Colon Carcinoma Metastatic in the Lung (tissue), 2 donors: Measurements from ENCODE around the genes SPDL1 and C5orf58.

GRCh38 chr5:168616071-168616460 is 36.9 kb upstream of the PANK3 start:
- PRO-cap, 2 experiments: no peak in any of the 2 experiments

DNA sequence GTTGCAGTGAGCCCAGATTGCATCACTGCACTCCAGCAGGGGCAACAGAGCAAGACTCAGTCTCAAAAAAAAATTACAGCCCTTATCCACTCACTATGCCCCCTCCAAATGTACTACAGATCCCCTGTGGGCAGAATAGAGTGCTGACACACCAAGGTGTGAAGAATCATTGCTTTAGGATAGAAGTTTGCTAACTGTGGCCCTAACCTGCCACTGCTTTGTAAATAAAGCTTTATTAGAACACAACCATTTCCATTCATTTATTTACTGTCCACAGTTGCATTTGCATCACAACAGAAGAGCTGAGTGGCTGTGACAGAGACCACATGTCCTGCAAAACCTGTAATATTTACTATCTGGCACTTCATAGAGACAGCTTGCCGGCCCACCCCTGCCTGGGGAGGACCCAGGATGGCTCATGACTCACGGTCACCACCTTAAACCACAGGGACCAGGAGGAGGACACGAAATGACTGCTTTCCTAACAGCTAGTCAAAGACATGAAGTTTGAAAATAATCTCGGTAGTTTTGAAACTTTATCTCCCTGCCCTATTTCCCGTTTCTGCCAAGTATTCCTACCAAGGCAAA is 206.3 kb downstream of the SLIT3 start:
- PRO-cap, 2 experiments: no peak in any of the 2 experiments

GRCh38 chr5:169095304-169095821 is 205.6 kb downstream of the SLIT3 start:
- PRO-cap, 2 experiments: no peak in any of the 2 experiments

- PRO-cap, 2 experiments: no peak in any of the 2 experiments
Observed at GRCh38 chr5:169117533-169117950, 183.4 kb downstream of the SLIT3 start.

- PRO-cap, 2 experiments: no peak in any of the 2 experiments
Observed at GRCh38 chr5:169286697-169286905, 14.3 kb downstream of the SLIT3 start.

DNA sequence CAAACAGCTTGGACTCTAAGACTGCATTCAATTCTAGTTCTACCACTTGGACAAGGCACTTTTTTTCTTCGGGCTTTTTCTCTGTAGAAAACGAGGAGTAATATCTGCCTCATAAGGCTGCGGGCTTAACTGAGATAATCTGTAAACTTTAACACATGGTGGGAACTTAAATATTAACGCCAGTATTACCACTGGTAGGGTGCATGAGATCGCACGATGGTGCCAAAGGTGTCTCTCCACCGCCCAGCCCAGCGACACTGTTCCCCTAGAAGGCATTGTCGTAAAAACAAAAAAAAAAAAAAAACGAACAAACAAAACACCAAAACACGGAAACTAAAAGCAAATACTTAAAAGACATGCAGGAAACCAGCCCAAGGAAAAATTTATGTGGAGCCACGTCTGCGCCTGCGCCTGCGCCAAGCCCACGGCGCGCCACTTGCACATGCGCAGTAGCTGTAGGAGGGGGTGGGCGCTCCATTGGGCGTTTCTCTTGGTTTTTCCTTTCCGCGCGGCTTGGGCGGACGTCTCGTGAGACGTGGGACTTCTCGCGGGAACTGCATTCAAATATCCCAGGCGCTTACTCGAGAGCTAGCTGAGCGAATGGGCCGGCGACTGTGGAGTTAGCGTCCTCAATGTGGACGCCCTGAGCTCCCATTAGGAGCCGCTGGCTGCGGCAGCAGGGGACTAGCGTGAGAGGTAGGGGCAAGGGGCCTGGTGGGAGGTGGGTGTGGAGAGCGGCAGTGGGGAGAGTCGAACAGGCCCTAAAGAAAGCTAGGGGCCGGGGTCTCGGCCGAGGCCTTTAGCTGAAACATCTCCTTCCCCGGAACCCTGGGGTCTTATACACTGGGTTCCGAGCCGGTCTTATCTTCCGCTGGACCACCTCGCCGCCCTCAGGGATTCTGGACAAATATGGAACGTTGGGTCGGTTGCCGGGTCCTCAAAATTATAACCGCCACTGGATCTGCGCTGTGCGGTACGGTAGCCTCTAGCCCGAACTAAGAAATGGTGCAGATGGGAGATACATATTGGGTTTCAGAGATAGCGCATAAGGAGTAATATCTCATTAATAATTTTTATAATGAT is at the start of gene SPDL1:
TSS of gene SPDL1 (plus strand) at position 580 of the 1,083 bp plus-strand sequence.
- PRO-cap, 2 experiments: peak in 2 of 2 experiments; most common plus-strand start position 595 of the sequence (in 2); most common minus-strand start position 387 of the sequence (in 2)

GRCh38 chr5:169727475-169728152 is 90.5 kb downstream of the DOCK2 start:
- PRO-cap, 2 experiments: no peak in any of the 2 experiments

DNA sequence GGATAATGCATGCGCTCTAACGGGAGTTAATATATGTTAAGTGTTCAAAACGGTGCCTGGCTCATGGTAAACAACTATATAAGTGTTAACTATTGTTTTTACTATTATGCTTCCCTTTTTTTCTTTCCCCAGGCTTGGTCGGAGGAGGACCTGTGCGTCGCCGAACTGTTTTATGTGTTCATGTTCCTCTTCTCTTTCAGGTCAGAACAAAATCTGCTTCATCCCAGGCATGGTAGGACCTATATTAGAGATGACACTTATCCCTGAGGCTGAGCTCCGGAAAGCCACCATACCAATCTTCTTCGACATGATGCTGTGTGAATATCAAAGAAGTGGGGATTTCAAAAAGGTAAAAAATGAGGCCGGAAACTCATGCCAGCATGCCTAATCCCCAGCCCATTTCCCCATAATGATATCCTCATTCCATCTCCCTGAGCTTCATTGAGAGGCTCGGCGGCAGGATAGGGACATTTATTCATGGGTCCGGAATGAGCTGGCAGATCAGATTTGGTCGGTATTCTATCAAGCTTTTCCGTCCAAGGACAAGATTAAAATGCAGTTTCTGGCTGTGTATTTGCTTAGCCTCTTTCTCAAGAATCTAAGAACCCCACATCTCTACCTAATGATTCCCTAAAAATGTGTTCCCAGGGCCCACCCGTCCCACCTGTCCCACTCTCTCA is 38.6 kb upstream of the INSYN2B start:
- PRO-cap, 2 experiments: no peak in any of the 2 experiments

DNA sequence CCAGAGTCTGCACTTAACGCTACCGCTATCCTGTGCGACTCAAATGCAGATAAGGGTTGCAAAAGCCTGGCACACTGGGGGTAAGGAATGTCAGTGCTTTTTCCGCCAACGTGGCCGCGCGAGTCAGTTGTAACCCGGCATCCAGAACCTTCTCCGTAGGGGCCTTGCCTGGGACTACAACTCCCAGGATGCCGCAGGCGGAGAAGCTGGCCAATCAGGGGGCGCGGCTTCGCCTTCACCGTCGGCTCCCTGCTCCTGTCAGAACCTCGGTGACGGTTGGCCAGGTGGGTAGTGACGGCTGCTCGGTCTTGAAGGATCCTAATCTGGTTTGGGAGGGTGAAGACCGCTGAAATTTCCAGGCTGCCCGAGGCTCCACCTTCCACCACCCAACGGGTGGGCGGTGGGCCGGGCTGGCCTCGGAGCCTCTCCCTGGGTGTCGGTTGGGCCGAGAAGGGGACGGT is at the start of gene C5orf58:
TSS of gene C5orf58 (plus strand) at position 262 of the 461 bp plus-strand sequence.
- PRO-cap, 2 experiments: no peak in any of the 2 experiments

GRCh38 chr5:170259896-170260386 is 27.2 kb downstream of the C5orf58 start:
- PRO-cap, 2 experiments: no peak in any of the 2 experiments

DNA sequence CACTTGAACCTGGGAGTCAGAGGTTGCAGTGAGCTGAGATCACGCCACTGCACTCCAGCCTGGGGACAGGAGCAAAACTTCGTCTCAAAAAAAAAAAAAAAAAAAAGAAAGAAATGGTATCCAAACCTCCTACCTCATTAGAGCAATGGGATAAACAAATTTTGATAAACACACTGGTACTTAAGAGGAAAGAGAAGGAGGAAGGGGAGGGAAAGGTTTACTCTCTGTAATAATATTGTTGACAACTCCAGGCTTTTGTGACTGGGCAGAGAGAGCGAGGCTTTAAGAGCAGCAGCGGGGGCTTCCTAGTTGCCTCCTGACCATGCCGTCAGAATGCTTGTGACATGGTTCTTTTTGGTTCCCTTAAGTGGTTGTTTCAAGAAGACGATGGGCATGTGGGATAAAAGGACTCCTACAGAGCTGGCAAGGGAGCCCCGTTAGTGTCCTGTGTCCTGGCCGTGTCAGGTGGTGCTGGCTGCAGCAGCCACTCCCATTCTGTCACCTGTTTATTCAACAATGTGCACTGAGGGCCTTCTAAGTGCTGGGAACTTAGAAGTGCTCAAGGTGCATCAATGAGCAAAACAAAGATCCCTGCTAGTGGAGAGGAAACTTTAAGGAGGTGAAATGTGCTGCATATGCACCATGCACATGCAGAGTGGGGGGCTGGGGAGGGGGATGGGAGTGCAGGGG is 19.8 kb downstream of the LCP2 start:
- PRO-cap, 2 experiments: no peak in any of the 2 experiments

GRCh38 chr5:170280049-170280620 is 17.4 kb downstream of the LCP2 start:
- PRO-cap, 2 experiments: no peak in any of the 2 experiments

DNA sequence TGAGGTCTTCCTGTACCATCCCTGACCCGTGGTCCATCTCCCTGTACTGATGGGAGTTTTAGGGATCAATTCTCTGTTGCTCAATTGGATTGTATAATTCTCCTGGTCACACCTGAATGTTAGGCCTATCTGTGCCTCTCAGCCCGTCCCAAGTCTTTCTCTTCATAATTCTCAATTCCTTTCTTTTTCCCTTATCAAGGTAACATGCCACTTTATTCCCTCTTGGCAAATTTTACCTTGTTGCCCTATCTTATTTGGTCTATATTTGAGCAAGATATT is 1.7 kb downstream of the LCP2 start:
- PRO-cap, 2 experiments: no peak in any of the 2 experiments

- PRO-cap, 2 experiments: no peak in any of the 2 experiments
Observed at GRCh38 chr5:170306398-170307046, 8.9 kb upstream of the LCP2 start.

DNA sequence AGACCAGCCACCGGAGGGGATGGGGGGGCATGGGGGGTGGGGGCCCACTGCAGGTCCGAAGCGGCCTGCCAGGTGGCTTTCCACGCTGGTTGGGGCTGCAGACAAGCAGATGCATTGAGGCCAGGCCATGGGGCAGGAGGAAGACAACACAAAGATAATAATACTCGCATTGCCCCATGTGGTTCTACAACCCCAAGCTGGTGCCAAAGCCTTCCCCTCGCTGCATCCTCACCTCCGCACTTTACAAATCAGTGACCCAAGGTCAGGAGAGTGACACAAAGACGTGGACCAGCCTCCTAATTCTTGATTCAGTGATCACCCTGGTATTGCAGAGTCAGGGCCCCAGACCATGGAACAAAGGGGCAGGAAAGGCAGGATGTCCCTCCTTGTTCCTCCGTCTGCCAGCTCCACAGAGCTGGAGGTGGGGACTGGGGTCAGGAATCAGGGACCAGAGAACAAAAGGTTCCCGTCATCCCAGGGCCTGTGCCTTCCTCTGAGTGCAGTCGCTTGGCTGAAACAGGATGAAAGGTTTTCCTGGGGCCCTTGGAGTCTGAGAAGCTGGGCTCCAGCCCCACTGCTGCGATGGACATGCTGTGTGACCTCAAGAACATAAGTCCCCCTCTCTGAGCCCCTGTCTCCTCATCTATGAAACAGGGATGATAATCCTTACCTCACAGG is 37.1 kb upstream of the GABRP start:
- PRO-cap, 2 experiments: no peak in any of the 2 experiments

- PRO-cap, 2 experiments: no peak in any of the 2 experiments
Observed at GRCh38 chr5:171386764-171387206, 864 bp upstream of the NPM1 start.

- PRO-cap, 2 experiments: no peak in any of the 2 experiments
Observed at GRCh38 chr5:171396130-171396796, 8.6 kb downstream of the NPM1 start.

GRCh38 chr5:171412597-171413639 is 6.5 kb upstream of the FGF18 start:
- PRO-cap, 2 experiments: no peak in any of the 2 experiments

- PRO-cap, 2 experiments: no peak in any of the 2 experiments
Observed at GRCh38 chr5:171424874-171425174, 5.4 kb downstream of the FGF18 start.

- PRO-cap, 2 experiments: no peak in any of the 2 experiments
Observed at GRCh38 chr5:171445744-171446229, 26.3 kb downstream of the FGF18 start.